ENCODE data around the genes OR9I1, ZFP91 and OR4D6.

GRCh38 chr11:57820986-57821578 is 59.5 kb downstream of the CTNND1 start:
- PRO-cap: no peak
- RAMPAGE, long total RNA, 2 experiments: no peak in any of the 2 experiments

GRCh38 chr11:57822586-57823734 is 61.4 kb downstream of the CTNND1 start:
- PRO-cap: no peak
- RAMPAGE, long total RNA, 2 experiments: no peak in any of the 2 experiments

DNA sequence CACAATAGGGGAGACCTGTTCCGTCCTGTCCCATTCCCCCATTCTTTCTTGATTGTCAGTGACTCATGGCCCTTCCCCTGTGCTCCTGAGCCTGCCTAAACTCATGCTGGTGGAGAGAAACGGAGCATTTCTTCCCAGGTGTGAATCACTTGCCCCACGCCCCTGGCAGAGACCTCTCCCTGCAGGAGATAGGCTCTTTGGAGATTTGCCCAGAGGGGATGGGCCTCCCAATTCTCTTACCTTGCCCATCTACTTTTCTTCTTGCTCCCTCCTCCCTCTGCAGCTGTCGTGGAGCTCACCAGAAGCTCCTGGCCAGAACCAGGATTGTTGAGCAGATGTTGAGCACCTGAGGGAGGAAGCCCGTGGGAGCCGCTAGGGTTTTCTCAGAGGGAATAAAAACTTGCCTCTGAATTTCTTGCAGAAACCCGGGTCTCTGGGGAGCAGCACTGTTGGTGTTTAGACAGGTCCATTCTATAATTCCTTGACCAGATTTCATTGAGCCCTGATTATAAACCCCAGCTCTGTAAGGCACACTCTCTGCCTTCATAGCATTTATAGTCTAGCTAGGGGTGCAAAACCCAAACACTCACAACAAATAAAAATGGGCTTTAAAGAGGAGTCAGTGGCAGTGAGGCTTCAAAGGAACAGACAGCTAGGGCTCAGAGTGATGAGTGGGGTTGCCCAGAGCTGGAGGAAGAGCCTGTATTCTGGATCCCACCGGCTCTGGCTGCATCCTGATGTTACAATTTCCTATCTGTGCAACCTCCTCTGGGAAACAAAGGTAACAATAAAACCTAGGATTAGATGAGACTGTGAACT is 121.7 kb upstream of the OR9Q1 start:
- PRO-cap: no peak
- RAMPAGE, long total RNA, 2 experiments: no peak in any of the 2 experiments

GRCh38 chr11:57903314-57904202 is 120.1 kb upstream of the OR9Q1 start:
- PRO-cap: no peak
- RAMPAGE, long total RNA, 2 experiments: no peak in any of the 2 experiments

DNA sequence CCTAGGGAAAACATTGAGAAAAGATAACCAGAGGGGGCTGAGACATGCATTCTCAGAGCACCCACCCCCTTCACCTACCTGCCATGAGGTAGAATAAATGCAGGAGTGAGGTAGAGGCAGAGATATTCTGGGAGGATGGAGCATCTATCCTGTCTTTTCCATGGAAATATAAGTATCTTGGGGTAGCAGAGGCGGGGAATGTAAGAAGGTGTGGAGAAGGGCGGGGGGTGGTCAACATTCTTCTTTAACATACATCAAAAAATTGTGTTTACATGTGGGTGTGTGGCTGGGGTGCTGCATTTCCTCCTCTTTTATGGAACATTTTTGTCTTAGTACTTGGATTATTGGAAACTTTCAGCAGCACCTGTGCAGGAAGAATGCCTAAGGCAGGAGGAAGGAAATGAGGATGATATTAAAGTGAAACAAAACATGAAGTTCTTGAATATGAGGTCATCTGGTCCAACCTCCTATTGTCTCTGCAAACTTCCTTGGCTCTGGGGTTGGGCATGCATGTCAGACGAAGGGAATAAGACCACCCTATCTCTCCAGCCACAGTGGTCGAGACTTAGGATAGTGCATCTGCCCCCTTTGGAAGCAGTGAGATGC is 20.8 kb upstream of the OR9Q1 start:
- PRO-cap: no peak
- RAMPAGE, long total RNA, 2 experiments: no peak in any of the 2 experiments

GRCh38 chr11:58125287-58125699 is at the start of gene OR9I1:
Gene OR9I1 (minus strand): TSS chr11:58125530.
- PRO-cap: no peak
- RAMPAGE, long total RNA, 2 experiments: no peak in any of the 2 experiments

DNA sequence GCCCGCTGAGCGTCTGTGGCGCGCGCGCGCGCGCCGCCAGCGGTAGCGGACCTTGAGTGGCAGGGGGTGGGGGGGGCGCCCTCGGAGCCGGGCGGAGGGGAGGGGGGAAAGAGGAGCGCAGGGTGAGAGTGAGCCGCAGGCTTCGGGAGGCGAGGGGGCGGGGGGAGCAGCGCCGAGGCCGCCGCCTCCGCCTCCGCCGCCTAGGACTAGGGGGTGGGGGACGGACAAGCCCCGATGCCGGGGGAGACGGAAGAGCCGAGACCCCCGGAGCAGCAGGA is at the start of gene ZFP91:
ZFP91 (plus strand) TSS at position 16 of the 278 bp plus-strand sequence.
- PRO-cap: bidirectional peak, plus-strand start at position 94 of the sequence, minus-strand start outside the sequence
- RAMPAGE, long total RNA, 2 experiments: no peak in any of the 2 experiments

- PRO-cap: no peak
- RAMPAGE, long total RNA, 2 experiments: no peak in any of the 2 experiments
Measured at GRCh38 chr11:58616867-58618112, 5.2 kb upstream of the CNTF start.

- PRO-cap: no peak
- RAMPAGE, long total RNA, 2 experiments: no peak in any of the 2 experiments
Measured at GRCh38 chr11:58641363-58641755, 18.9 kb downstream of the CNTF start.

DNA sequence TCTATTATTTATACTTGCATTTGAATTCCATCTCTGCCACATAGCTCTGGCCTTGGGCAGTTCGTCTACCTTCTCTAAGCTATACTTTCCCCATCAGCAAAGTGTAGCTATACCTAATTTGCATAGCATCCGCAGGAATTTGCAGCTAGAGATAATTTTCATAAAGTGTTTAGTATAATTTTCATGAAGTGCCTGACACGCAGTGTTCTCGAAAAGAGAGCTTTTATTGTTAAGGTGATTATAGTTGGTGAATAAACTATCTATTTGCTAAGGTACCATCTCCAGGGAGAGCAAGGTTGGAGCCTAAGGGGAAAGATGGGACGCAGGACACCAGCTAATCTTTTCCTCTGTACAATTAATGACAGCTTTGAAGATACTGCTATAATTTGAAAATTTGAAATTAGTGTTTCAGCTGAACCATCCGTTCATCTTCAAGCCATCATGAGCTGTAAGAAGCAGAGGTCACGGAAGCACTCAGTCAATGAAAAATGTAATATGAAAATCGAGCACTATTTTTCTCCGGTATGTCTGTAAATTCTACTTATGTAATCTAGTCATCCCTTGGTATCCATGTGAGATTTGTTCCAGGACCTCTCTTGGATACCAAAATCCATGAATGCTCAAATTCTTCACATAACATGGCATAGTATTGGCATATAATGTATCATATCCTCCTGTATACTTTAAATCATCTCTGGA is 5.9 kb downstream of the FAM111A start:
- PRO-cap: no peak
- RAMPAGE, long total RNA, 2 experiments: no peak in any of the 2 experiments

DNA sequence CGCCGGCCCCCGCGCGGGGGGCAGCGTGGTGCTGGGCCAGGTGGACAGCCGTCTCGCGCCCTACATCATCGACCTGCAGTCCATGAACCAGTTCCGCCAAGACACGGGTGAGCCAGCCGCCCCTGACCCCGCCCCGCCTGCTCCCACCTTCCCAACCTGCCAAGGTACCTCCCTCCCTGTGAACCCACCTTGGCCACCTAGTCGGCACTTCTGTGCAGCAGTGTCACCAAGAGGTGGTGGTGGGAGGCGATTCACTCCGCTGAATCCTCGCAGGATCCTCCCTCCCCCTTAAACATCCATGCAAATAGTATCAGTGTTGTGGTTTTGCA is 732 bp downstream of the DTX4 start:
- PRO-cap: no peak
- RAMPAGE, long total RNA, 2 experiments: no peak in any of the 2 experiments

DNA sequence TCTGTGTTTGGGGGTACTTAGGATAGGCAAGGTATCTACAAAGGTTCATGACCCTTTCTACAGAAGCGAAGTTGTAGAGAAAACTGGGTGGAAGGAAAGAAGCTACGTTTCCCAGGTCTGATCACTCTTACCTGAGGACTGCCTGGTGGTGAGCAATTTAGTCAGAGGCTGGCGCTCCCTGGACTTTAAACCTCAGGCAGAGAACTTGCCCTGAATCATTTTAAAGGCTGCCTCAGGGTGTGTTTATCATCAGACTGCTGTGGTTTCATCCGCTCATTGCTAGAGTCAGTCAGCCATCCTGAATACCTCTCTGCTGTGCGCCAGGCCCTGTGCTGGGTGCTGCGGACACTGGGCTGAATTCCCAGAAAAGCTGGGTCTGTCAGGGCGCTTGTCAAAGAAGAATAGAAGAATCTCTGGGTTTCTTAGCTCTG is 2.7 kb downstream of the DTX4 start:
- PRO-cap: no peak
- RAMPAGE, long total RNA, 2 experiments: no peak in any of the 2 experiments

- PRO-cap: no peak
- RAMPAGE, long total RNA, 2 experiments: no peak in any of the 2 experiments
Measured at GRCh38 chr11:59175282-59175637, 3.3 kb downstream of the DTX4 start.

DNA sequence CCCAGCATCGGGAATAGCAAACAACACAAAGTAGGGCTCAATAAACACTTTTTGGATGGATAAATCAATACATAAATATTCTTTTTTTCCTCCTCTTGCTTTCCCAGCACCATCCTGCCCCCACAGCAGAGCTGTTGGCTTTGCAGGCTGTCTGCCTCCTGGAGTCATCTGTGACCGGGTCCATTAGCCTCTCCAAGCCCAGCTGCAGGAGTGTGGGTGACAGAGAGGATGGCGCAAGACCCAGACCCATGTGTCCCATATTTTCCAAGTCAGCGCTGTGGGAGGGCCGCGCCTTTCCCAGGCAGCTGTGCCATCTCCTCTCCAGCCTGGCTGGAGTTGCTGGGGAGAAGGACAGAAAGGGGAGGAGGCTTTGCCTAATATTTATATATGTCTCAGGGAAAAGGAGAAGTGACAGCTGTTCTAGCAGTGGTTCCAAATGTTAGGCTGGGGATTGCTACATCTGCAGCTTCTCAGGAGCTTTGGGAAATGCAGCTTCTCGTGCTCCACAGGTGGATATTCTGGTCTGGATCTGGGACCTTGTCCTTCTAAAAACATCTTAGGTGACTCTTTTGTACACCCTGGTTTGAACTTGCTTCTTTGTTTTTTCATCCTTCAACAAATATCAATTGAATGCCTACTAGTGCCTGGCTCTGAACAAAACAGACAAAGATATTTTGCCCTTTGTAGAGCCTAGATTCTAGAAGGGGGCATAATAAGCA is 15.7 kb downstream of the DTX4 start:
- PRO-cap: no peak
- RAMPAGE, long total RNA, 2 experiments: no peak in any of the 2 experiments

DNA sequence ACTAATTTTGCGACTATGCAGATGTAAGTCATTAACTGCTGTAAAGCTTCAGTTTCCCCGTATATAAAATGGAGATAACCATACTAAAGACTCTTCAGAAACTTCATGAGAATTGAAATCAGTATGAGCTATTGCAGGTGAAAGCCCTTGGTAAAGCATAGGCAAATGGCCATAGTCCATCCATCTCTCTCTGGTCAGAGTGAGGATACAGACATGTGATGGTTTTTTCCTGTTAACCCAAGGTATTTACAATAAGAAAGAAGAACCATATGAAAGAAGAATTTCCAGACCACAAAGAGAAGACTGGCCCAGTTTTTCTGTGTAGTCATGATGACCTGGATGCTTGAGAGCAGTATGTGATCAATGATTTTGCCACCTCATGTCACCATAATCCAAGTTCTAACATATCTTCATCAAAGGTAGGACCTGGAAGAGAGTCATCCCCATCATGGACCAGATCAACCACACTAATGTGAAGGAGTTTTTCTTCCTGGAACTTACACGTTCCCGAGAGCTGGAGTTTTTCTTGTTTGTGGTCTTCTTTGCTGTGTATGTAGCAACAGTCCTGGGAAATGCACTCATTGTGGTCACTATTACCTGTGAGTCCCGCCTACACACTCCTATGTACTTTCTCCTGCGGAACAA is at the start of gene OR4D6:
OR4D6 (plus strand) TSS at position 449 of the 645 bp plus-strand sequence.
- PRO-cap: no peak
- RAMPAGE, long total RNA, 2 experiments: no peak in any of the 2 experiments

GRCh38 chr11:59551436-59551567 is 40.0 kb downstream of the OR4D9 start:
- PRO-cap: no peak
- RAMPAGE, long total RNA, 2 experiments: no peak in any of the 2 experiments

DNA sequence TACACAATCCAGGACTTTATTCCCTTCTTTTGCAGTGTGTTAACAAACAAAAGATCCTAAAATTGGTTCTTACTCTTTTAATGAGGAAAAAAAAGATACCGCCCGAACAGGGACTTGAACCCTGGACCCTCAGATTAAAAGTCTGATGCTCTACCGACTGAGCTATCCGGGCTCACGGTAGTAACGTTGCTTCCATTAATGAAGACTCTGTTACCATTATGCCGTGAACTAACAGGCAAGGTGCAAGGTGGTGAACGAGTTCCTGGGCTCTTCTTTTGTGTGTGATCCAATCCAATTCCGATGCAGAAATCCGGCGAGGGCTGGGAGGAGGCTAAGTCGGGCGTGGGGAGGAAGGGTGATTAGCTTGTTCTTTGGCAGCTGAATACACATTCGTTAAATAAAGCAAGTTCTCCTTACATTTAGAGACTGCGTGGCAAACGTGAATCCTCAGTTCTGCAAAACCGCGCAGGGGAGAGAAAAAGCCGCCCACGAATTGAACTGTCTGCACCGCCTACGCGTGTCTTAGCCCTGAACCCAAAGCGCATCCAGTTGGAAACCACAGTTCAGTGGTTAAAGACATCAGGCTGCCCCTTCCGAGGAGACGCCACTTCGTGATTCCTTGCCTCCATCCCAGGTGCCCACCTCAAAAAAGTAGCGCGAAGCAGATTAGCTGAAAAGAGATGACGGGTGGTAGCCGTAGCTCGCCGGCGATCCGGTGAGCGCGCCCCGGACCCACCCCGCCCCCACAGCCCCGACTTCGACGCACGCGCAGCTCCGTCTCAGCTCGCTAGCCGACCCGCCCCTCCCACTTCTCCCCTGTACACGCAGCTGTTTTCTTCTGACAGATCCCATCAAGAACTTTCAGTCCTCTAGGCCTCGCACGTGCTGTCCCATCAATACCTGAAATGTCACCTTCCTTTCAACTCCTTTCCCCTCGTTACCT is 49.2 kb downstream of the OR4D9 start:
- PRO-cap: unidirectional peak, minus-strand start at position 176 of the sequence; unidirectional peak, minus-strand start at position 750 of the sequence
- RAMPAGE, long total RNA, 2 experiments: no peak in any of the 2 experiments

DNA sequence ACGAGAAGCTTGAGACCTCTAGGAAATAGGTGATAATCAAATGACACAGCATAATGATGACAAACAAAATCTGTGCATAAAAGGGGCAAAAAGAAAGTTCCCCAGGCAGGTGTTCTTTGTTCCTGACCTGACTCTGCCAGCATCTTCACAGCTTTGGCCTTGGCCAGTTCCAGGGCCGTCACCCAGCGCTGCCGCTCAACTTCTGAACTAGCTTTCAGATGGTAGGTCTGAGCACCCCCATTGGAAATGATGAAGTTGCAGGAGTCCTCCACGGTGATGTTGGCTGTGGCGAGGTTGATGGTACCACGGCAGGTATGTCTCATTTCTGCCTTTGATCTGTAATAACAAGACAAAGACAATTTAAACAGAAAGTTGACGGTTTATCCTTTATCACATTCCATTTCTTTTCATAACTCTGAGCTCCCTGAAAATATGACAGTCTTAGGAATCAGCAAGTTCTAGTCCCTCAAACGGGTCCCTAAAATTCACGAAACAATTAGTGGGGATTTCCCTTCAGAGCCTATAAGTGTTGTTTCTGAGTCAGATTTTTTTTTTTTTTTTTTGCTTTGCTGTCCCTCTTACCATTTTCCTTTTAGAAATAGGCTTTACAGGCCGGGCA is 5.2 kb downstream of the OSBP start:
- PRO-cap: no peak
- RAMPAGE, long total RNA, 2 experiments: no peak in any of the 2 experiments

DNA sequence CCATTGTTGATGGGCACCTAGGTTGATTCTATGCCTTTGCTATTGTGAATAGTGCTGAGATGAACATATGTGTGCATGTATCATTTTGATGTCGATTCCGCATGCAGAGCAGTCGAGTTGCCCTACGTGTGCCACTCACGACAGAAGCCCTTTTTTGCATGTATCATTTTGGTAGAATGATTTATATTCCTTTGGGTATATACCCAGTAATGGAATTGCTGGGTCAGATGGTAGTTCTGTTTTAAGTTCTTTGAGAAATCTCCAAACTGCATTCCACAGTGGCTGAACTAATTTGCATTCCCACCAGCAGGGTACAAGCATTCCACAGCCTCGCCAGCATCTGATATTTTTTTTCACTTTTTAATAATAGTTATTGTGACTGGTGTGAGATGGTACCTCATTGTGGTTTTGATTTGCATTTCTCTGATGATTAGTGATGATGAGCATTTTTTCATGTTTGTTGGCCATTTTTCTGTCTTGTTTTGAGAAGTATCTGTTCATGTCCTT is 11.3 kb upstream of the OSBP start:
- PRO-cap: unidirectional peak, minus-strand start at position 156 of the sequence
- RAMPAGE, long total RNA, 2 experiments: no peak in any of the 2 experiments

DNA sequence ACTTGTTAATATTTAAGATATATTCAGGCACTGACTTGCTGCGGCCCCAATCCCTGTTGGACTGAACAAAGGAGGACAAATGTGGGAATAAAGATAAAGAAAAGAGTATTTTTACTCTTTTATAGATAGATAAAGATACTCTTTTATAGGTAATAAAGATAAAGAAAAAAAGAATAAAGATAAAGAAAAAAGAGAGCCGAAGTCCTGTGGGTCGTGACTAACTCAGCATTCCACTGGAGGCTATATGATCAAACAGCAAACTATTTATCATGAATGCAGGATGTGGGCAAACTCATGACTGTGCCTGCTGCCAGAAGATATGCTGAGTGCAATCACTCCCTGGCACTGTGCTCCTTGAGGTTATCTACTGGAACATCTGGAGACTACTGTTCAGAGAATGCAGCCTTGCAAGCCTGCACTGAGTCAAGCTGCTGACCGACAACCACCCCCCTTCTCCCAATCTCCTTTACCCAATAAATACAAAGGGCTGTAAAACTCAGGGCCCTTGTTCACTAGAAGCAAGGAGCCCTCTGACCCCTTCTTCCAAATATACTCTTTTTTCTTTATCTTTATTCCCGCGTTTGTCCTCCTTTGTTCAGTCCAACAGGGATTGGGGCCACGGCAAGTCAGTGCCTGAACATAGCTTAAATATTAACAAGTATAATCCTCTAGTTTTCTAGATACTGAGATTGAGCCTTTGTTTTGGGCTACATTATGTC is 6.8 kb downstream of the OR10V1 start:
- PRO-cap: no peak
- RAMPAGE, long total RNA, 2 experiments: no peak in any of the 2 experiments